Foreskin fibroblast (primary cell): ENCODE measurements around the gene MPP7.

DNA sequence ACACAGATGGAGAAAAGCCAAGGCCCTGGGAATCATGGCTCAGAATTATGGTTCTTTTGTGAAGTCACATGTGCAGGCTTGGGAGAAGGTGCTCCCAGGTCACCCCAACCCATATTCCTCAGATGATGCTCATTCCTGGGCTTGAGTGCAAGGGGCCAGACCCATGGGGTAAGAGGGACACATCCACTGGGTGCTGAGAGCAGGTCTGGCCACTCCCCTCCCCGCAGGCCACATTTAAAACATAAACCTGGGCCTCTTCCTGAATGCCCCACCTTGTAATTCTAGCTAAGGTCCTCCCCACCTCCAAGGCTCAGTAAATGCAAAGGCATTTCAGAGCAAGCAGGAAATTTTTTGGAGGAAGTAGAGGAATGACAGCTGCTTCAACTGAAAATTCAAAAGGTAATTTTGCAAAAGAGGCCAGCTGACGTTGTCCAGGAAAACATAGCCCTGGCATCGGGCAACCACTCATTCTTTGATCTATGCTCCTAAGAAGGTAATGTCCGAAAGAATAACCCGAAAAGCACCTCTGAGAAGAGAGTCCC lies 172.5 kb downstream of the ARHGAP21 start:
- RRBS, result no CpG with 5 or more reads among the region's 5 CpGs

- RRBS, result no CpG with 5 or more reads among the region's 21 CpGs
Measured at GRCh38 chr10:24584606-24585254, 139.0 kb downstream of the ARHGAP21 start.

- RRBS, result no CpG with 5 or more reads among the region's 3 CpGs
Measured at GRCh38 chr10:24621743-24622422, 101.8 kb downstream of the ARHGAP21 start.

DNA sequence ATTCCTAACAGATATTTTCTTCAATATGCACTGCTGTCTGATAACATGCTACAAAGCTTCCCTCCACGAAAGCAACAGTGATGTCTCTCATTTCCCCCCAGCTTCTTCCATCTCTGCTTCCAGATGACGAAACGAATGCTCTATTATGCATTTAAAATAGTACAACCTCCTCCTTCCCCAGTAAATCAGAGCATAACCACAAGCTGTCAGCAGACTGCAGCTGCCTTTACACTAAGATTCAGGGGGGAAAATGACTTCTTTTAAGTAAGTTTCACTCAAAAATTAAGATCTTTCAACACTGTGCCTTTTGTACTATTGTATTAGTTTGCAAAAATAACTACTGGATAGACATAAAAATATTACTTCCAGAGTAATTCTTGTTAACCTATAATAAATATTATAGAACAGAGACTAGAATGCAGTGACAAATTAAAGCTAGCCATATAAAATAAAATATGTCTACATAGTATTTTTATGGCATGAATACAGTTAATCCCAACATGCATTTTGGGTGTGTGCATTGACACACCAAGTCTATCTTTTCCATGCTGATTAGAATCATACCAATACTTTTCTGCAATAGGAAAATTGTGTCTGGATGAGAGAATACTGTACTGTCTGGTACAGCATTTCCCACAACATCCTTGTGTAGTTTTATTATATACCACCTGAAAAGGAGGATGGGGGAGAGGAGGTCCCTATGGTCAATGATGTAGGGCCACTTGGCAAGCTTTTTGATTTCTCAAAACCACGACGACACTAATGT lies 100.5 kb downstream of the ARHGAP21 start:
- RRBS, result no CpG with 5 or more reads among the region's 5 CpGs

- RRBS, result 2% methylated on average over 6 of the region's 19 CpGs
Measured at GRCh38 chr10:24724759-24725157, 1.1 kb upstream of the ARHGAP21 start.

GRCh38 chr10:24867102-24867833 lies 85.1 kb downstream of the PRTFDC1 start:
- RRBS, result no CpG with 5 or more reads among the region's 8 CpGs

DNA sequence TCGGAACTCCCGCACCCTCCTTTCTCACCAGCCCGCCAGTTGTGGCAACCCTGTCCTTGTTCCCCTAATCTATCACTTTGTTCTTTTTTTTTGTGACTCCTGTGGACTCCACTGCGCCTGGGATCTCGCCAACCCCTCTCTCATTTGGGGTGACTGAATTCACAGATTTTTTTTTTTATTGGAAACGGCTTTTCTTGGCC lies 4.5 kb upstream of the GAD2 start:
- RRBS, result no CpG with 5 or more reads among the region's 6 CpGs

DNA sequence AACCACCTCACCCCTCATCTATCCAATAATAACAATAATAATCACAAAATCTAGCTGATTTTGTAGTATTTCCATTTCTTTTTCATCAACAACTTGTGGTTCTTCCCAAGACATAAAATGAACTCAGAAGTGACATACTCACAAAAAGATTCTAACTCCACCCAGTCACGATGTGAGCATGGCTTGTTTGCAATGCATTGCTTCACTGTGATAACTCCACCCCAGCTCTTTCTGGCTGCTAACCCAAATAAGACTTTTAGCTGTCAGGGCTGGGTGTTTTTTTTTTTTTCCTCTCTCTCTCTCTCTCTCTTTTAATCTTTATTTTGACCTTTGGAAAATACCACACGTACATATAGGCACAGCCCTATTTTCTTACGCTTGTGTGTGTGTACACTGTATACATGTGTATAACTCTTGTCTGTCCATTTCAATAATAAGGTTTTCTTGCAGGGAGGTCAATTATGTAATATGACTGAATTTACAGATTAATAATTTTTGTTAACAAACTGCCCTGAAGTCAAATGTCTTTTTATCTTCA lies 48.9 kb downstream of the APBB1IP start:
- RRBS, result no CpG with 5 or more reads among the region's 3 CpGs

DNA sequence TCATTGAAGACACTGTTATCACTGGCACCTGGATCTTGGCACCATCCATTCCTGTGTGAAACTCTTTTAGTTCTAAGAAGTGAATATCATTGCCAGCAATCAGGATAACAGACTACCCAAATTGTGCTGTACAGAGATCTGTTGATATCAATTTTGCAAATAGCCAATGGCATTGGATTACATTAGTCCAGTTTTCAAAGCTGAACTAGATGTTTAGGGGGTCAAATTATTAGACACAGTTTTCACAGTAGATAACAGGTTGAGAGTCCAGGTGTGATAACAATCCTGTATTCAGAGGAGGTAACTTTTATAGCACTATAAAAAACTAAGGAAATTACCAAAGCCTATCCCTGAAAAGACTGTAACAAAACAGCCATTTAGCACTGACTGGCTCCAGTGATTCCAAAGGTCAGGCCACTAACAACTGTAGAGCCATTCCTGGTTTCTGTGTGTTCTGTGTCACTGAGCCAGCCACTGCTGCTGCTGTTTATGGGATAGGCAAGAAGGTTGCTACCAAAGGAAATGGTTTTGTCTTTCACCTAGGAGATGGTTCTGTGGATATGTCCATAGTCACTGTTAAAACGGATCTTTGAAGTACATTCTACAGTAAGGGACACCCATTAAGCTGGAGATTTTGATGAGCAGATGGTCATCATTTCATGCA lies 17.2 kb downstream of the PDSS1 start:
- RRBS, result no CpG with 5 or more reads among the region's 1 CpG

DNA sequence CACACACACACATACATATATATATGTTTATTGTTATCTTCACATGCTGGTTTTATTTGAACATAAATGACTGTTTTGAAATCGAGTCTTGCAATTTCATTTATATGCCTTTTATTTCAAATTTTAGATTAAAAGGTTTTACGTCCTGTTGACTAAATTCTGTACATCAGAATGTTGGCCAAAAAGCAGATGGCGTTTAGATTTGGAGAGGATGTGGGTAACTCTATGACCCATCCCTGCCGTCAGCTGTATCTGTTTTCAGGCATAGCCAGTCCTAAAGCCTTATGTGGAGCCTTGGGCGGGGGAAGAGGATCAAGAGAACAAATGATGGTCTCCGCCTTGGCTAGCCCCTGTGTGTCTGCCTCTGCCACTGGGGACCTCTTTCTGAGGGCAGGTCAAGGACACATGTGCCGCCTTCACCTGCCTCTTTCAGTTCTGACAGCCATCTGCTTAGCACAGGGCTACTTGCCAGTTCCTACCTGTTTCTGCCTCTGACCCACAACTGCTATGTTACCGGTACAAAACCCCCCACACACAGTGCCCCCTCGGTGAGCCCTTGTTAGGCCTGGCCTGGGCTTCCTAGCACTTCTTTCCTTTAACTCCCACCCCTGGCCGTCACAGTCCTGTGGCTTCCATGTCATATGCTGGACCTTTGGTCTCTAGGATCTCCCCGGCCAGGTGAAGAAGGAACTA lies 24.1 kb downstream of the PDSS1 start:
- RRBS, result no CpG with 5 or more reads among the region's 11 CpGs

GRCh38 chr10:26946285-26946757 lies 85.6 kb upstream of the ABI1 start:
- RRBS, result 5% methylated on average over 3 of the region's 23 CpGs

DNA sequence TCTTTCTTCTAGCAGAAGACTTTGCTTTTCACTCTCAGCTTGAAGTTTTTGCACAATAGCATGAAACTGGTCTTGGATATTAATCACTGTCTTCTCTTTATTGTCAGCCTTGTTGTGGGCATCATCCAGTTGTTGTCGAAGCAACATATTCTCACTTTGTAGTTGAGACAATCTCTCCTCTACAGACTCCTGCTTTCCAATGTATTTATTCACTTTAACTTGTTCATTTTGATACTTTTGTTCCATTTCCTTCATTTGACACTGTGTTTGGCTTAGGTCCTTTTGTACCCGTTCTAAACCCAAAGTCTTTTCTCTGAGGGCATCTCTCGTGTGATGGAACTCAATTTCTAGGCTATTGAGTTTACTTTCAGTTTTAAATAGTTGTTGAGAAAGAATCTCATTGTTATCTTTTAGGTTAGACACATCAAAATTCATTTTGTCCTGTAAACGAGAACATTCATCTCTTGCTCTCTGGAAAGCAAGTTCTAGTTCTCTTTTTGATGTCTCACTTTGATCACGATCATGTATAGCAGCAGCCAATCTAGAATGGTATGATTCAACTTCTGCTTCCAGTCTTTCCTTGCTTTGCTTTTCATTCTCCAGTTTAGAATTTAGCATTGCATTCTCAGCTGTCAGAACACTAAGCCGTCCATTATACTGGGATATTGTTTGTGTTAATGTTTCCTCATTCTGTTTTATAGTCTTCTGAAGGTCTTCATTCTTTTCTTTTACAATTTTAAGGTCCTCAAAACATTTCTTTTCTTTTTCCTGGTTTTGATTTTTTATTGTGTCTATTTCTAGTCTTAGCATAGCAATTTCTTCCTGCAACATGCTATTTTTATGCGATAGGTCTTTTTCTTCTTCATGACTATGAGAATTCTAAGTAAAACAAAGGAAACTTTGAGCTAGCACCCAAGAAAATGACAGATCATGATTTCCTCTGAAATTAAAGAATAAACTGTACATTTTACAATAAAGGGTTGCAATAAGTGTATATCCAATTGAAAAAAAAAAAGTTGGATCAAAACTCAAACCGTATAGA lies 65.1 kb downstream of the ANKRD26 start:
- RRBS, result no CpG with 5 or more reads among the region's 8 CpGs

DNA sequence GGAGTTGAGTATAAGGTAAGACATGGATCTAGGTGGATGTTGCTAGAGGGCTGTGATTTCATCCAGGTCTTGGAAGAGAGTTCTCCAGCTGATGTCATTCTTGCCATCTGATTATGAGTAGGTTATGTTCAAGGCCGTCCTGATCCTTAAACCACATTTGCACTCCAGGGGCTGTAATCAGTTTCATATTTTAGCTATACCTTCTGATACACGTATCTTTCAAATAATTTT lies 987 bp downstream of the RAB18 start:
- RRBS, result no CpG with 5 or more reads among the region's 2 CpGs

- RRBS, result no CpG with 5 or more reads among the region's 6 CpGs
Measured at GRCh38 chr10:27620963-27621377, 116.9 kb downstream of the RAB18 start.

DNA sequence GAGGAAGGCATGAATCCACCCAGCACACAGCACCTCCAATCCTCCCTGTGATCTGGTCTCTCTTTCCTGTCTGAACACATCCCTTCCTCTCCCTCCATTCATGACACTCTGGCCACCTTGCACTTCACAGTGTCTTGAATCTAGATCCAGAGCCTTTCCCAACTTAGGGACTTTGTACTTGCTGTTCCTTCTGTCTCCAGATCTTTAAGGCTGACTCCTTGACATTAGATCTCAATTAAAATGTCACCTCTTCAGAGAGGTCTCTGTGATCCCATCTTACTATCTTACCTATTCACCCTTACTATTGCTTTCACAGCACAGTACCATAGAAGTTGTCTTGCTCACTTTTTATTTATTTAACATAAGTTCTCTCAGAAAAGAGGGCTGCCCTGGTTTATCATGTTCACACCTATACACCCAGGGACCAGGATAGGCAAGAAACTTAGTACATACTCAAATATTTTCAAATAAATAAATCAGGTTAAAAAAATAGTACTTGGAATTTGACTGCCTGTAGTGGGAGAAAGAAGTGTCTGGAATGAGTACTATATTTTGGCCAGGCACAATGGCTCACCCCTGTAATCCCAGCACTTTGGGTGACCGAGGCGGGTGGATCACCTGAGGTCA lies 139.6 kb downstream of the MPP7 start:
- RRBS, result no CpG with 5 or more reads among the region's 2 CpGs

DNA sequence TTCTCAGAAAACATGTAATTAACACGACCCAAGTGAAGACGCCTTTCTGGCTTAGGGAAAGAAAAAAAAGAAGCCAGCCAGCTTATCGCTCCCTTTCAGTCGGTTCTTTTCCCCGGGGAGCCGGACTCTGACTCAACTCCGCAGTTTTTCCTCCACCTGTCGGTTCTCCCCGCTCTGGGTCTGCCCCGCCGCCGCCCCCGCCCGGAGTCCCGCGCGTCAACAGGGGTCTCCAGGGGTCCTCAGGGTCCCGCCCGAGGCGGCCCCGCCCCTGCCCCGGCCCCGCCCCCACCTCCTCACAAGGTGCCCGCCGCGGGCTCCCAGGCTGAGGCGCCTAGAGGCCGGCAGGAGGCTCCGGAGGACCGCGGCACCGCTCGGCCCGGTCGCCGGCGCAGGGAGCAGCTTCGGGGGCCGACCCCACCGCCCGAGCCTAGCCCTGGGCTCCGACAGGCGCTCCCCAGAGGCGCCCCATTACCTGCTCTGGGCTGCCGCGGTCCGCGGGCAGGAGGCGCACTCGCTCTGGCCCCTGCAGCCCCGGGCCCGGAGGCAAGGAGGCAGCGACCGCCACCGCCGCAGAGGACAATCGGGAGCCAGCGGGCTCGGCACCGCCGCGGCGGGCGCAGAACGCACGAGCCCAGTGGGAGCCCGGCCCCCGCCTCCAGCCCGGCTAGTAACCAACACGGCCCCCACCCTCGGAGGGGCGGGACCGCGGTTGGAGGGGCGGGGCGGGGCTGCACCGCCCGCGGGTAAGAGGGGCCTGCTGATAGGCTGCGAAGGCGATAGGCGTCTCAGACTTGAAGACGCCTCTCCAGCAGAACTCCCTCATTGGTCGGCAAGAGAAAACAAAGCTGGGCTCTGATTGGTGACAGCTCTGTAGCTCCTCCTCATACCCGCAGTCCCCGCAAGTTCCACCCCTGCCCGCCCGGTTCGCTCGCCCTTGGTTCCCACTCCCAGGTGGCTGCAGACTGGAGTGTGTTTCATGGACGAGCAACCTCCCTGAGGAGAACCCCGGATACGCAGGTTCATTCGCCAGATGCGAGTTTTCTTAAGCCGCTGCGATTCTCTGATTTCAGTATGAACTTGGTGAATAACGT lies at the start of gene MPP7:
Gene MPP7 (minus strand): TSS at position 676 of the 1,091 bp plus-strand sequence.
- RRBS, result 2% methylated on average over 37 of the region's 98 CpGs

GRCh38 chr10:28535440-28535867 lies 2.5 kb downstream of the WAC start:
- RRBS, result no CpG with 5 or more reads among the region's 7 CpGs

DNA sequence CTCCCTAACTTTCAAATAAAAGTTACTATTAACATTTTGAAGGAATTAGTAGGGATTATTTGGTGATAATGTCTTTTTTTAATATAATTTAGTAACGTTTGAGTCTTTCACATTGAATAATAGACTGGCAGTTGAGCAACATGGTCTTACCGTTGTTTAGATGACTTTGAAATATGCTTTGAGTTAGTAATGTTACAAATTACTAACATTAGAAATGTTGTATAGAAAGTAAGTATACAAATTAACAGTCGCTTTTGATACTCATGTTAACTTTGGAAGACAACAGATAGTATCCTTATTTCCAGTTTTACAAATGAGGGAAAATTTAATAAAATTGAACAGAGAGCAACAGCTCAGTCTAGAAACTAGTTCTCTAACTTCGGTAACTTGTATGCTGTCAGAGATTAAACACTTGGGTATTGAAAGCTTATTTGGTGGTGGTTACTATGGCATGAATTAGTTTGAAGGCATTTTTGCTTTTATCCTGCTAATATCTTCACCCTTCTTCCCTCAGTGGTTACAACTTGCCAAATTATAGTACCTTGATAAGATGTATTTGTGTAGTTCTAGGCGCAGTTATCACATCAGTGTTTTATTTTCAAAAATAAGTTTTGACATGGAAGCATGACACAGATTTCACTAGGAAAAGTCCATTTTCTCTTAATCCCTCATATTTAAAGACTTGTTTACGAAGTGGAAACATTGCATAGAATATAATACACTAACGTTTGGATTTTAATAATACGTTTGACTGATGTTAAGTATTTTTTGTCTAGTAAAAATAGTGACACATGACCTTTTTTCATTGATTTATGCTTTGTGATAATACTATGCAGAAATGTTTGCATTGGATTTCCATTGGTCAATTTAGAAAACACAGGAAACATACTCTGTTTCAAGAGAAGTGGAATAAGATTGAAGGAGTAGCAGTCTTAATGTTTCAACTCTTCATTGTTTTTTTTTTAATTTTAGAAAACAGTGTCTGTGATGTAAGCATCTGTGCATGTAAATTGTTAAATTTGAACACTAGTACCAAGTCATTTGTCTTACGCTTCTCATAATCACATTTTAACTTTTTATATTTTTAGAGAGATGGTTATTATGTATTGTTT lies 7.4 kb downstream of the WAC start:
- RRBS, result no CpG with 5 or more reads among the region's 9 CpGs

- RRBS, result no CpG with 5 or more reads among the region's 15 CpGs
Measured at GRCh38 chr10:28559985-28560958, 27.4 kb downstream of the WAC start.

DNA sequence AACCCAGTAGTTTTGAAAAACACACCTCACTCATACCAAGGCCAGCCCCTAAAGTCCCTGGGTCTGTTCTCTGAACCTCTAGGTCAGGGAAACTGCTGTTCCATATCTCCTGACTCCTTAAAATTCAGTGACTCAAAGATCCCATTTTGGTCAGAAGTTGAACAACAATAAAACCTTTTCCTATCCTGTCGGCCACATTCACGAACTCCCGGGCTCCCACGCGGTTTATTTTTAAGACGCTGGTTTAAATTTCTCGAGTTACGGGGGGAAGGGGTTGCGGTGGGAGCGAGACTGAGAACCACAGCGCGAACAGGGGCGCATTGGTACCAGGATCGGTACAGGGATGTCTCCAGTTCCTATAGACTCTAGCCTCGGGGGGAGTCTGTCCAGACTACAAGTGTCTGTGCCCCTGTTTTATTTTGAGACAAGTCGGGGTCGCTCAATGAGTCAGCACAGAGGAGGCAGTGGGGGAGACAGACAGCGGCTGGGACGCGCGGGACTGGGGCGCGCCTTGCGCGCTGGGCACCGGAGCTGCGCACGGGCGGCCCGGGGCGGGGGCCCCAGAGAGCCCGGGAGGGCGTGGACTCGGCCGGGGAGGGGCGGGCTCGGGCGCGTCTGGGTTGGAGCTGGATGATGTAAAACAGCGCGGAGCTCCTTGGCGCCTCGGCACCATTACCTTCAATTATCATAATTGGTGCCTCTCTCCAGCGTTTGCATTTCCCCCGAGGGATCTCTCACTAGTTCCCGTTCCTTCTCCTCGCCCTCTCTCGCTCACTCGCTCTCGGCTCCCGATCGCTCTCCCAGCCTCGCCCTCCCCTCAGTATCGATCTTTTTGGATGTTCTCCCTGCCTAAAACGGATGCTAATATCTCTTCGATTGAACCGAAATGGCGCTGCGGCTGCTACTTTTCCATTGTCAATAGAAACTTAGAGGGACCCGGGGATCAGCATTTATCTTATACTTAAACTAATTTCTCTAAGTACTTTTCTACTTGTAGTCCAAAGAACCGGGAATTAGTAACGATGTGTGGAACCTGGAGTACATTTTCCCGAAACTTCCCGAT lies 8.7 kb upstream of the BAMBI start:
- RRBS, result 0% methylated on average over 1 of the region's 64 CpGs